H7 (cell line): ENCODE results near the genes SCN3A and SCN7A.

DNA sequence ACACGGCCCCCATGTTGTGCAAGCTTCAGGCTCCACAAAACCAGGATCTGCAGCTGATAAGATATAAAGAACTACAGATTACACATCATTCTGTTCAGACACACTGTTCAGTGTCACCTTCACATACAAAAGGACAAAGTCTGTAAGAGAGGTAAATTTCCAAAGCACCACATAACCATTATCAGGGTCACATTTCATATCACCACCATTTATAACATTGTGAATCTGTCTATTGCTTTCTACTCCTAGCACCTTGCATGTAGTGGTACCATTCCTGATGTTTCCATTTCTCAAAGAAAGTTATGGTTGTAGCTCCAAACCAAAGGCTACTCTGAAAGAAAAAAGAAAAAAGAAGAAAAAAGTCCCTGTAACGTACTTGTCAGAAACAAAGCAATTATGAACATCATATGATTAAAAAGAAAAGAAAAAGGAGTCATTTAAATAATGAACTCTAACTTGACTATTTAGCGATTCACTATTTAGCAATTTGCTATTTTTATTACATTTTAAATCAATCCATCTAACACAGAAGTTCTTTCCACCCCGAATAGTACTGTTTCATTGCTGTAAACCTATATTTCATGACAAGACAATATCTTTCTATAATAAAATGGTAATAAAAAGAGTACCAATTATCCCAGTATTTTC lies 33.4 kb downstream of the FIGN start:
- RAMPAGE, long total RNA, result no peak

- RAMPAGE, long total RNA, result no peak
These were observed 883 bp upstream of the FIGN start for GRCh38 chr2:163736529-163737252.

- RAMPAGE, long total RNA, result no peak
These were observed 57.2 kb downstream of the GRB14 start for GRCh38 chr2:164564160-164564474.

DNA sequence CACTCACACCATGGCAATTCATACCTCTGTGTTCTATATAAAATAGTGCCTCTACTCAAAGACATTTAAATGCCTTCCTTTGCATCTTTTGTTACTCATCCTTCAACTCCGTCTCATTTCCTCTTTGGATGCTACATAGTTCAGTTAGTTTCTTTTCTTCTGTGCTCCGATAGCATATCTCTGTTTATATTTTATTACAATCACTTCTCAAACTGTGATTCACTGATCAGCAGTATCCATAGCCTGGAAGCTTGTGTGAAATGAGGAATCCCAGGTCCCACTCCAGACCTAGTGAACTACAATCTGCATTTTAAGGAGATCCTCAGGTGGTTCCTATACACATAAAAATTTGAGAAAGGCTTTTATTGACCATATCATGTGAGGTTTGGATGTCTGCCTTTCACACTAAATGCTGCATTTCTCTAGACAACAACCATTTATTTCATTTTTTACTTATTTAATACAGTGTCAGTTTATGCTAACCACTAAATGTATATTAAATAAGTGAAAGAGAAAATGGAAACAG lies 31.7 kb upstream of the GRB14 start:
- RAMPAGE, long total RNA, result no peak

GRCh38 chr2:164742758-164743348 lies 98.8 kb downstream of the COBLL1 start:
- RAMPAGE, long total RNA, result no peak

- RAMPAGE, long total RNA, result no peak
These were observed 62.3 kb downstream of the COBLL1 start for GRCh38 chr2:164779145-164779864.

- RAMPAGE, long total RNA, result no peak
These were observed 45.7 kb upstream of the COBLL1 start for GRCh38 chr2:164887404-164887651.

GRCh38 chr2:164898241-164898841 lies 56.7 kb upstream of the COBLL1 start:
- RAMPAGE, long total RNA, result no peak

DNA sequence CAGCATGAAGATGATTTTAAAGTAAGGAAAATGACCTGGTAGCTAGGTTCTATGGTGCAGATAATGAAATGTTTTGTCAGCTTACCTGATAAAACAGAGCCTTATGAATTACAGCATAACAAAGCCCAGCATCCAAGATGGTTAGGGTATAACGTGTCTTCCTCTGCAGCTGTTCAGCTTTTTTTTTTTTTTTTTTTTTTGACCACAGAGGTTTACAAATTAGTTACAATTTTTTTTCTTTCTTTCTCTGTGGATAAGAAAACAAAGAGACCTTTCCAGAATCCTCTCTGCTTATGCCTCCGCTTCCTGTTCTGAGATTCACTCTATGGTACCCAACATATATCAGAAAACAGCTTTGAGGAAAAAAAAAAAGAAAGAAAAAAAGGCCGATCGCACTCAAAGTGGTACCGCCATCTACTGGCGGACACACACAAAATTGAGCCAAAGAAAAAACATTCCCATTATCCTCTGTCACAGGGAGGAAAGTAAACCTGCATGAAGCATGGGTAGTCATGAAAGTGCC lies at the start of gene SCN3A:
Gene SCN3A, minus strand, starts transcription at position 313 of the 523 bp plus-strand sequence.
- RAMPAGE, long total RNA, result no peak

DNA sequence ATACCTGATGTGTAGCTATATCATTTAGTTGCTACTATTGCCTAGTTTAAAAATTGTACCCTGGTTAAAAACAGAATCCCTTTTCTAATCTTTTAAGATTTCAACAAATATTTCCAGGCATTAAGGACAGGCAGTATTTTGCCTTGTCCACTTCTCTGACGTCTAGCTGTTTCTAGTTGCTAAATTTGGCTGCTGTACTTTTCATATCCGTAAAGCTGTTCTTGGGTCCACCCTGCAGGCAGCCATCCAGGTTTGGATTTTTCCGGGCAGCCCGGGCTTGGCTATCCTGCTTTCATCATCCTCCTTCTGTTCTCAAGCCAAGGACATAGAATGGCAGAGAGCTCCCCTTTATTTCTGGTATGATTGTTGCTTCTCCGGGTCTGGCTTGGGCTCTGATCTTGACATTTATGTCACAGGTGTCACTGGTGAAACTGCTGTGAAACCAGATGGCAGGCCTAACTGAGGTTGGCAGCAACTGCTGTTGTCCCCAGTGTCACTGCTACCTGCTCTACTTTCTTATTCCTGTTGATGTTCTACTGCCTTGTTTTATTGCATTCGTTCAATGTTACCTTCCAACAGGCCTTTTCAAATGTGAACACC lies 35.5 kb downstream of the SCN2A start:
- RAMPAGE, long total RNA, result no peak

GRCh38 chr2:165293733-165294189 lies 54.5 kb downstream of the SCN2A start:
- RAMPAGE, long total RNA, result no peak

GRCh38 chr2:166493809-166494620 lies at the start of gene SCN7A:
SCN7A (minus strand) TSS chr2:166494249.
- RAMPAGE, long total RNA, result no peak

DNA sequence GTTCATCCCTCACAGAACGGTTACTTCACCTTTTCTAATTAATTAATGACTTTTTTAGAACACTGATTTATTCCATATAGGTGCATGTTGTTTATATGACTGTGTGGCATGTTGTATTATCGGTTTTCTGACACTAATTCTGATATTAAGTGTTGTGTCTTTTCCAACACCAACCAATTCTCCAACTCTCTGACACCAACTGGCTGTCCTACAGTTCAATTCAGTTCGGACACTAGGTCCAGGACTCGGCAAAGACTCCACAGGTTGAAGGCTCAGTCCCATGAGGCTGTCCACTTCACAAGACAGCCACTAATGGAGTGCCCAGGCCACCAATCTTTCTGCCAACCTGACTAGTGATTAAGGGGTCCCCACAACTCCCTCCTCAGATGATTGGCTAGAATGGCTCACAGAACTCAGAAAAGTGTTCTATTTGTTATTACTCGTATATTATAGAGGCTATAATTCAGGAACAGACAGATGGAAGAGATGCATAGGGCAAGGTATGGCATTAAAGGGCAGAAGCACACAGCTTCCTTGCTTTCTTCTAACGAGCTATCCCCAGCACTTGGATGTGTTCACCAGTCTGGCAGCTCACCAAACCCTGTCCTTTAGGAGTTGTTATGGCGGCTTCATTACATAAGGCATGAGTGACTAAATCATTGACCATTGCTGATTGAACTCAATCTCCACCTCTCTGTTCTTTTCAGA lies 103.1 kb upstream of the B3GALT1 start:
- RAMPAGE, long total RNA, result no peak

- RAMPAGE, long total RNA, result no peak
These were observed 101.6 kb upstream of the B3GALT1 start for GRCh38 chr2:167191186-167191564.

- RAMPAGE, long total RNA, result no peak
These were observed 39.0 kb downstream of the B3GALT1 start for GRCh38 chr2:167331707-167332387.

DNA sequence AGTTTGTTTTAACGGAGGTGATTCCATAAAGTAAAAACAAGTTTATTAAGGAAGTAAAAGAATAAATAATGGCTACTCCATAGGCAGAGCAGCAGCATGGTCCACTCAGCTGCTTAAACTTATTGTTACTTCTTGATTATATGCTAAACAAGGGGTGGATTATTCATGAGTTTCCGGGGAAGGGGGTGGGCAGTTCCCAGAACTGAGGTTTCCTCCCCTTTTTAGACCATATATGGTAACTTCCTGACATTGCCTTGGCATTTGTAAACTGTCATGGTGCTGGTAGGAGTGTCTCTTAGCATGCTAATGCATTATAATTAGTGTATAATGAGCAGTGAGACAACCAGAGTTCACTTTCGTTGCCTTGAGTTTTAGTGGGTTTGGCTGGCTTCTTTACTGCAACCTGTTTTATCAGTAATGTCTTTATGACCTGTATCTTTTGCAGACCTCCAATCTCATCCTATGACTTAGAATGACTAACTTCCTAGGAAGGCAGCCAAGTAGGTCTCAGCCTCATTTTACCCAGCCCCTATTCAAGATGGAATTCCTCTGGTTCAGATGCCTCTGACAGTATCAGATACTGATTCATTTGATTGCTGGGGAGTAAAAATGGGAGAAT lies 42.7 kb downstream of the B3GALT1 start:
- RAMPAGE, long total RNA, result no peak

DNA sequence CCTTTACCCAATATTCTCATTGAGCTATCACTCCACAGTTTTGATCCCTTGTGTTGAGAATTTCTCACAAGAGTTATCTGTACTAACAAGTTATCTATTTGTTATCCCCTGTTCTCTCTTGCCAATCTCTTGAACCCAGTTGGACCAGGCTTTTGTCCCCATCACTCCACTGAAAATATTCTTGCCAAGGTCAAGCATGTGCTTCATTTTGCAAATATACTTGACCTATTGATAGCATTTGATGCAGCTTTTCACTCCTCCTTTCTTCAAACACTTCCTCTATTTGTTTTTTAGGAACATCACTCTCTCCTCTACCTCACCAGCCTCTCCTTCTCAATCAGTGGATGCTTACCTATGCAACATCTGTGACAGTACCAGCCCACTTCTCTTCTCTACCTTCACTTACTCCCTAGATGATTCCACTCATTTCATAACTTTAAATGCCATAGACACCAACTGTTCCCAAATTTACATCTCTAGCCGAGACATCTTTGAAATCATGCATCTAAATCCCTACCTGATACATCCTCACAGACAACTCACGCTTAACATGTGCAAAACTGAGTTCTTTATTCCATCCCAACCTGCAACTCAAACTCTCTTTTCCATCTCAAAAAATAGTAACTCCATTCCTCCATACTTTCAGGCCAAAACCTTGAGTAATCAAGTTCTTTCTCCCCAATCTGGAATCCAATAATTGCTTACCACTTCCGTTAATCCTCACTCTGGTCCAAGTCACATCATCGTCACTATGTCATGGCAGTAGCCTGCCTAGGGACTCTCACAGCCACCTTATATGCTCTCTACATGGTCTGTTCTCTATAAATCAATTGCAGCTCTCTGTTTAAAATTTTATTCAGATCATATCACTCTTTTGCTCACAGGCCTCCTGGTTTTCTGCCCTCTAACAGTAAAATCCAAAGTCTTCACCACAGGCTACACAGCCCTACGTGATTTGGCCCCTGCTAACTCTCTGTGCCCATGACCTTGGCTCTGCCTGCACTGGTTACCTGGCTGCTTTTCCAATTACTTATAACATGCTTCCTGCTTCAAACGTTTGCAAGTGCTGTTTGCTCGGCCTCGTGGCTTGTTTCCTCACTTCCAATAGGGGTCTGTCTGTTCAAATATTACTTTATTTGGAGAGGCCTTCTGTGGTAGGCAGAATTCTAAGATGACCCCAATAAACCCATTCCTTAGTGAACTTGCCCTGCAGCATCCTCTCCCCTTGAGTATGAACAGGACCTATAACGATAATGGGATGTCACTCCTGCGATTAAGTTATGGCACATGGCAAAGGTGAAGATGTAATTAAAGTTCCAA lies 188.9 kb downstream of the STK39 start:
- RAMPAGE, long total RNA, result no peak

- RAMPAGE, long total RNA, result no peak
These were observed 67.9 kb downstream of the STK39 start for GRCh38 chr2:168179420-168179964.

GRCh38 chr2:168478062-168478709 lies 22.1 kb downstream of the CERS6 start:
- RAMPAGE, long total RNA, result no peak

DNA sequence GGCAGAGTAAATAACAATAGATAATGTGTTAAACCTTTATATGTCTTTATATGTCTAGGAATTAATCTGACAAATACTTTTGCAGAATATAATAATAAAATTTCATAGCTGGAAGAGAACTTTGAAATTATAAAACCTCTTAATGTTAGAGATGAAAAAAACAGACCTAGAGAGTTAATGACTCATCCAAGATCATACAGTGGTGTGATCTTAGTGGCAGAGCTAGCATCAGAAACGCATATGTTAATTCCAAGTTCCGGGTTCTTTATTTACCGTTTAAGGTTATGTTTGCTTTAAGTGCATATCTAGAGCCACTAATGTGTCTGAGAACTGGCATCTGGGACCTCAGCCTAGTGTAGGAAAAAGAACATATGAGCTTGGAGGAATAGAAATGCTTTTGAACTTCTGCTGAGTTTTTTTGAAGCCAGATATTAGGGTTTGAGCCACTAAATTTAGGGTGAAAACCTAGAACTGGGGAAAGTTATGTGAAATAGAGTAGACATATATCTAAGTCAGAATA lies 24.3 kb downstream of the CERS6 start:
- RAMPAGE, long total RNA, result no peak